Right cardiac atrium (tissue), 1 donor: Measurements from ENCODE around the genes PCSK4, PLK5 and TCF3.

DNA sequence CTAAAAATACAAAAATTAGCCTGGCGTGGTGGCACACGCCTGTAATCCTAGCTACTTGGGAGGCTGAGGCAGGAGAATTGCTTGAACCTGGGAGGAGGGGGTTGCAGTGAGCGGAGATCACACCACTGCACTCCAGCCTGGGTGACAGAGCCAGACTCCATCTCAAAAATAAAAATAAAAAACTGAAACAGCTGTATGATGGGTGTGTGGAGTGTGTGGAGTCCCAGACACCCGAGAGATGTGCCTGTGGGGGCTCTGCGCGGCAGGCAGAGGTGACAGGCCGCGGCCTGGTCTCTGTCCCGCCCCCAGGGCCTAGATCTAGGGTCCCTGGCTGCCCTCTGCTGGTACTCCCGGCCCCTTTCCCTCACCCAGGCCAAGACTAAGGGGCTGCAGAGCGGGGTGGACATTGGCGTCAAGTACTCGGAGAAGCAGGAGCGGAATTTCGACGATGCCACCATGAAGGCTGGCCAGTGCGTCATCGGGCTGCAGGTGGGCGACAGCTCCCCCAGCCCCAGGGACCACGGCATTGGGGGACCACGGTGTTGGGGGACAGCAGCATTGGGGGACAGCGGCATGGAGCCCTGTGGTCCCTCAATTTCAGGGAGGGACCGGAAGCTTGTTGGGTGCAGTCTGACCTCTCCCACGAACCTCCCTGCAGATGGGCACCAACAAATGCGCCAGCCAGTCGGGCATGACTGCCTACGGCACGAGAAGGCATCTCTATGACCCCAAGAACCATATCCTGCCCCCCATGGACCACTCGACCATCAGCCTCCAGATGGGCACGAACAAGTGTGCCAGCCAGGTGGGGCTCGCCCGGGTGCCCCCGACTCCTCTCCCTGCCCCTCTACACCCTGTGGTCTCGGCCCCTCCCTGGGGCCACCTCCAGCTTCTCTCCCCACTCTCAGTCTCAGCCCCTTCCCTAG lies 3.9 kb upstream of the ABCA7 start:
- PRO-cap = no peak

GRCh38 chr19:1082193-1083381 lies 12.6 kb downstream of the POLR2E start:
- PRO-cap = no peak

GRCh38 chr19:1110116-1110367 lies 6.2 kb downstream of the GPX4 start:
- PRO-cap = no peak

- PRO-cap = no peak
Measured at GRCh38 chr19:1143781-1144286, 30.2 kb downstream of the SBNO2 start.

DNA sequence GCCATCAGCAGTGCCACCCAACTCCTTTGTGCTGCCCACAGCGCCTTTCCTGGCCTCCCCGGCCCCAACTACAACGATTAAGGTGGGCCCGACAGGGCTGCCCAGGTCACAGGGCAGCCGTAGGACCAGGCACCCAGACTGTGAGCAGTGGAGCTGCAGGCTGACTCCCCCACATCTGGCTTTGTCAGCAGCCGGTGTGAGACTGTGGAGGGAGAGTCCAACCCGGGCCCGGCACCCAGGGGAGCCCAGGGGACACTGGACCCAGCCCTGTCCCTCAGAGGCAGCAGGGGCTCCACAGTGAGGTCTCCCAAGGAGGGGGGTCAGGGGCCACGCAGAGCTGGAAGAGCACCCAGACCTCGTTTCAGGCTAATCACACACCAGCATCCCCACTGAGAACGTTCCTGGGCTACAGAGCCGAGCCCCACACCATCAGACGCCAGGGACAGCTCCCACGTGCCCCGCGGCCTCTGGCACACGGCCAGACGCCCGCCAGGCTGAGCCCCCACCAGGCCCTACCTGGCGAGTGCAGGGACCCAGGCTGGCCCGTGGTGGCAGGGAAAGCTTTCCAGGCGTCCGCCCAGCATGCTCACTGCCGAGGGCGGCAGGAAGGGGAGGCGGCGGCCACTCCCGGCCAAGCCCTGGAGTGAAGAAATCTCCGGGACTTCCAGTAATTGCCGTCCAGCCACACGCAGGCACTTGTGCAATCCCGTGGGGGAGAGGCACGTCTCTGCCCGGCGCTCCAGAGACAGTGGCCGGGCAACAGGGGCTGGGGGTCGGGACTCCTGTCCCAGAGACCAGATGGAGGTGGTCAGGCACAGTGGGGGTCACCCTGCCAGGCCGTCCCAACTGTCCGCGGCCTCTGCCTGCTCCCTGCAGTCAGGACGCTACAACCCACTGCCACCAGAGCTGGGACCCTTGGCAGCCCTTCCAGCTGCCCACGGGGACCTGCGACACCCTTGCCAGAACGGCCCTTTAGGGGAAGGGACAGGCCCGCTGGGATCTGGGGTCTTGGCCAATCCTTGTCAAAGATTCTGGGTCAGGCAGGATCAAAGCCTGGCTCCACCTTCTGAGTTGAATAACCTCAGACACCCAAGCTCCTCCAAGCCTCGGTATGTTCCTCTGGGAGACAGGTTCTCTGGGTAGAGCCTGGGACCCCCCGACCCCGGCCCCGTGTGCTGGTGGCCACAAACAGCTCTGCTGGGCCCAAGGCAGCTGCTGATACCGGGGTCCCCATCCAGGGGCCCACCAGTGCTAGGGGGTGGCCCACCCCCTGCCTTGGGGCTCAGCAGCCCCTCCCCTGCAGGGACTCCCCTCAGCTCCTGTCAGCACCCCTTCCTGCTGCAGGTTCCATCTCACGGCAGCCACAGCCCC lies 19.0 kb downstream of the SBNO2 start:
- PRO-cap = bidirectional peak, plus-strand start at position 695 of the sequence, minus-strand start at position 645 of the sequence

DNA sequence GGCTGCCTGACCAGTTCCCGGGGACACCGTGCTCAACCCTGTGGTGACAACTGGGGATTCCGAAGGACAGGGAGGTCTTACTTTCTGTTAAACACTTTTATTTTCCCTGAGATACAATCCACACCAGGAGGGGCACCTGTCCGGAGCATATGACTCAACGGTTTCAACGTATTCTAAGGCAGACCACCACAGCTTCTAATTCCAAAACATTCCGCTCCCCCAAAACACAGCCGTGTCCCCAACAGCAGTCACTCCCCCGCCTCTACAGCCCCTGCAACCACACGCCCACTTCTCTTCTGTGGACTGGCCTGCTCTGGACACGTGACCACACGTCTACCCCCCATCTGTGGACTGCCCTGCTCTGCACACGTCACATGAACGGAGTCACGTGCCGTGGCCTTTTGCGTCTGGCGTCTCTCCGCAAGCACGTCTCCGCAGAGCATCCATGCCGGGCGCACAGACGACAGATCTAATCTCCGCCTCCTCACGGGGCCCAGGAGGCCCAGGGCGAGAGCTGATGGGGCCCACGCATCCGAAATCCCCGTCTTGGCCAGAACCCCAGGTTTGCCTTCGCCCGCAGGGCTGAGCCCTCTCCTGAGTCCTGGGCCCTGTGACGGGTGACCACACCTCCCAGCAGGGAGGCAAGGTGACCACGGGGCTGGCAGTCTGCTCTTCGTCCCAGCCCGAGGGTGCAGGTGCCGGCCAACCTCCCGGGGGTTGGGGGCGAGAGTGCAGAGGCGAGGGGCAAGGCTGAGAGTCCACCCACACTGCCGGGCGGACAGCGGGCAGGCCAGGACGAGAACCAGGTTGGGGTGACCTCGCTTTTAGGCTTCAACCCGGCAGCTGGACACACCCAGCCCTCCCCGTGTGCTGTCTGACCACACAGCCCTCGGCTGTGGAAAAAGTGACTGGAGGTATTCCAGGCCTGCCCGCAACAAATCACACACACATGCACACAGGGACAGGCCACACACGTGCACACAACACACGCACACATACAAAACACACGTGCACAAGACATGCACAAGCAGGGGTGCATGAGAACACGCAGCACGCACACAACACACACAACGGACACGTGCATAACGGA lies 4.0 kb downstream of the SBNO2 start:
- PRO-cap = no peak

DNA sequence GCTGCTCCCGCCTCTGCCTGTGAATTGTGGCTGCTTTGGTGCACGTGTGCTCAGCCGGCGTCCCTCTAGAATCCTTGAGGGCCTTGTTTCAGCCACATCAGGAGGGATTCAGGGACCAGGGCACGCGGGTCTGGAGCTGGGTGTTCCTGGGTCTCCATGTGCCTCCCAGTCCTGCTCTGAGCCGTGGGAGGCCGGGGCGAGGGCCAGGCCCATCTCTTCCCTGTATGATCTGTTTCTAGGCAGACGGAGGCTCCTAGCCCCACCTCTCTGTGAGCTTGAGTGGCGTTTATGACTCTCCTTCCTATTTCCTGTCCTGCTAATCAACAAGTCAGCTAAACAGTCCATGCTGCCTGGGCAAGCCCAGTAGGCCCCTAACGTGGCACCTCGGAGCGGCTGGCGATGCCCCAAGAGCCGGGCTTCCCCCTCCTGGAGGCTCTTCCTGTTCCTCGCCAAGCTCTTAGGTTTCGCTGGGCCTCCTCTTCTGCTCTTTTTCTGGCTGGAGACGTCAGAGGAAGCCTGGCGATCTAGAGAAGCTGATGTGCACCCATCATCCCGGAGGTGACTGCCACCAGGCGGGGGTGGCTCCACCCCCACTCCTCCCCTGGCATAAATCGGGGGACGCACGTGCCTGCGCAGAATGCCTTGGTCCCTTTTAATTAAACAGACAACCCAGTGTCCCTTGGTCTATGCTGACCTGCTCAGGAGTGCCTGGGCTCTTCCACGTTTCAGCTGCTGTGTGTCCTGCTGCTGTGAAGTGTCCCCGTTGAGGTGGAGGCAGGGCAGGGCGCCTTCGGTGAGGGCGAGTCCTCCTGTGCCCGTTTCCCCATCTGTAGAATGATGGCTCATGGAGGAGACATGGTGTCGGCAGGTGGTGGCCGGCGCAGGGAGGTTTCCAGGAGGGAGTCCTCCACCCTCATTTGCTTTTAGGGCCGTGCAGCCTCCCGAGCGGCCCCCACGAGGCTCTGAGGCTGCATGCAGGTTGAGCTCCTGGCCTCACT lies 8.4 kb downstream of the STK11 start:
- PRO-cap = bidirectional peak, plus-strand start at position 508 of the sequence, minus-strand start at position 218 of the sequence

- PRO-cap = no peak
Measured at GRCh38 chr19:1232346-1233214, 5.2 kb downstream of the CBARP start.

- PRO-cap = no peak
Measured at GRCh38 chr19:1260137-1260665, 8.9 kb upstream of the CIRBP start.

DNA sequence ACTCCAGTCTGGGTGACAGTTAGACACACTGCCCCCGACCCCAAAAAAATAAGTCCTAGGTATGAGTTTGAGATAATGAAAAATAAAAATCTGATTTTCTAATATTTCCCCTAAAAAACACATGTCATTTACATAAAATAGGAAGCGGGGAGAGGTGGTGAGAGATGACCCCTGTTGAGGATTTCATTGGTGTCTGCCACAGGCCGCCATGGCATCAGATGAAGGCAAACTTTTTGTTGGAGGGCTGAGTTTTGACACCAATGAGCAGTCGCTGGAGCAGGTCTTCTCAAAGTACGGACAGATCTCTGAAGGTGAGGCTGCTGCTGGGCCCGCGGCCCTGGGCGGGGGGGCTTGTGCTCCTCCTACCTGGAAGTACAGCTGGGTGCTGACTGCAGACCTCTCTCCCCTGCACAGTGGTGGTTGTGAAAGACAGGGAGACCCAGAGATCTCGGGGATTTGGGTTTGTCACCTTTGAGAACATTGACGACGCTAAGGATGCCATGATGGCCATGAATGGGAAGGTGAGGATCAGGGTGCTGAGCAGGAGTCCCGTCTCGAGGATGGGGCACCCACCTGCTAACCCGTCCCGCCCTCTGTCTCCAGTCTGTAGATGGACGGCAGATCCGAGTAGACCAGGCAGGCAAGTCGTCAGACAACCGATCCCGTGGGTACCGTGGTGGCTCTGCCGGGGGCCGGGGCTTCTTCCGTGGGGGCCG lies 1.8 kb downstream of the CIRBP start:
- PRO-cap = no peak

- PRO-cap = no peak
Measured at GRCh38 chr19:1406529-1406879, 882 bp upstream of the DAZAP1 start.

GRCh38 chr19:1425024-1425840 lies 13.0 kb upstream of the RPS15 start:
- PRO-cap = no peak

DNA sequence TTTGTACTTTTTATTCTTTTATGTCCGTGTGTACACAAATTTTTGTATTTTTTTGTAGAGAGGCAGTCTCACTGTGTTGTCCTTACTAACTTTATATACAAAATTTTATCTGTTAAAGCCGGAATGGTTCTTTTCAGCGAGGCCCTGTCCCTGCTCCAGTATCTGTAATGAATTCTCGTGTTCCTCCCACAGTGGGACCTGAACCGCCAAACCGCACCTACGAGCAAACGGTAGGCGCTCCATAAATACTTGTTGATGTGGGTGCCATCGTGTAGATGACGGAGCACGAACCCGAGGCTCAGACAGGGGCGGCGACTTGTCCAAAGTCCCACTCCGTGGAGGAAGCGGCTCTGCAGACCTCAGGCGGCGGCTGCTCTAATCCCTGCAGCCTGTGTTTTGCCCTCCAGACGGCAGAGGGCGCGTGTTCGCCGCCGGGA lies 297 bp upstream of the RPS15 start:
- PRO-cap = bidirectional peak, plus-strand start outside the sequence, minus-strand start at position 377 of the sequence

DNA sequence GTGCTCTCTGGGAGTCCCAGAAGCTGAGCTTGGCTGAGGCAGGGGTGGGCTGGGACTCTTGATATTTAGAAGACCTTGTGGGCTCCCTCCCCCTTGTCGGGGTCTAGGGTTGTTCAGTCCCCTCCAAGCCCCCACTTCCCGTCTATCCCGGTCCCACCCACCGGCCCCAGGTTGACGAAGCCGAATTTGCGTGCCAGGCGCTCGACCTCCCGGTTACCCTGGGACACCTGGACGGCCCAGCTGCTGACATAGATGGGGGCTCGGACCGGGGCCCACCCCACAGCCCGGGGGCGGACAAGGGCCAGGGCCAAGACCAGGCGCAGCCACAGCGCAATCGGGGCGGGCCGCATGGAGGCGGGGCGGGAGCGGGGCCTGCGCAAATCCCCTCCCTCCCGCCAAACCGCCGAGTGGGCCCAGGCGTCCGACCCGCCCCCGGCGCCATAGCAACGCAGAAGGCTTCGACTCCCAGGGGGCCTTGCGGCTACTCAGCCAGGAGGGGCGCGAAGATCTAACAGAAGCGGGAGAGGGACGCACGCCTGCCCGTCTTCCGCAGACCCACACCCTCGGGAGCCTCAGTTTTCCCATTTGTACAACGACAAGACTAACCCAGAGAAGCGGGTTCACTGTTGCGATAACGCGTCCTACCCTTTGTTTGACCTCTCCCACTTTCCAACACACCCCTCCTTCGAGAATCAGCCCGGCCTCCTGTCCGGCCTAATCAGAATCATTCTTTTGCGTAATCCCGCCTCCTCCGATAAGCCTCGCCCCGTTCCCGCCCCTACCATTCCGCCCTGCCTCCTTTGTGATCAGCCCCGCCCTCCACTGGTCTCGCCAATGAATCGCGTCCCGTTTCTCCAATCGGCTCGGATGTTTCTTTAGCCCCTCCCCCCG lies at the start of gene PCSK4:
Gene PCSK4, minus strand, starts transcription at position 354 of the 891 bp plus-strand sequence.
- PRO-cap = bidirectional peak, plus-strand start at position 488 of the sequence, minus-strand start at position 336 of the sequence; bidirectional peak, plus-strand start outside the sequence, minus-strand start at position 756 of the sequence

GRCh38 chr19:1492319-1493078 lies 1.5 kb downstream of the REEP6 start:
- PRO-cap = no peak

- PRO-cap = unidirectional peak, plus-strand start at chr19:1524077
Measured at GRCh38 chr19:1523595-1524184, at the start of gene PLK5. Gene PLK5, plus strand, starts transcription at chr19:1524077.

- PRO-cap = no peak
Measured at GRCh38 chr19:1606259-1606486, 911 bp upstream of the UQCR11 start.

- PRO-cap = bidirectional peak, plus-strand start at chr19:1652701, minus-strand start at chr19:1652596; bidirectional peak, plus-strand start at chr19:1653101, minus-strand start at chr19:1652853
Measured at GRCh38 chr19:1651994-1652986, at the start of gene TCF3. Gene TCF3, minus strand, starts transcription at chr19:1652615.

GRCh38 chr19:1811316-1811942 lies 647 bp downstream of the ATP8B3 start:
- PRO-cap = no peak

- PRO-cap = no peak
Measured at GRCh38 chr19:1819987-1820545, 8.0 kb upstream of the ATP8B3 start.